Measurements from ENCODE around the gene LHFPL7.

DNA sequence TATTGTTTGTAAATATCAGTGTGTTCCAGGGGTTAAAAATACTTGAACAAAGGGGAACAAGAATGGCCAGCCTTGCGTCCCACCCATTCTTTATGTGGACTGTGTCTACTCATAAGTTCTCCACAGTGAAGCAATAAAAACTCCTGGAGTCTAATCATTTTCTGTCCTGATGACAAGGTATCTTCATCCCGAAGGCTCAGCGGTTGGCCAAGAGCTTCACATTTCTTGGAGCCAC, 36.9 kb upstream of the ADORA2A start:
- PRO-cap, 7 experiments: no peak in any of the 7 experiments
- RAMPAGE, long total RNA, 2 experiments: no peak in any of the 2 experiments

DNA sequence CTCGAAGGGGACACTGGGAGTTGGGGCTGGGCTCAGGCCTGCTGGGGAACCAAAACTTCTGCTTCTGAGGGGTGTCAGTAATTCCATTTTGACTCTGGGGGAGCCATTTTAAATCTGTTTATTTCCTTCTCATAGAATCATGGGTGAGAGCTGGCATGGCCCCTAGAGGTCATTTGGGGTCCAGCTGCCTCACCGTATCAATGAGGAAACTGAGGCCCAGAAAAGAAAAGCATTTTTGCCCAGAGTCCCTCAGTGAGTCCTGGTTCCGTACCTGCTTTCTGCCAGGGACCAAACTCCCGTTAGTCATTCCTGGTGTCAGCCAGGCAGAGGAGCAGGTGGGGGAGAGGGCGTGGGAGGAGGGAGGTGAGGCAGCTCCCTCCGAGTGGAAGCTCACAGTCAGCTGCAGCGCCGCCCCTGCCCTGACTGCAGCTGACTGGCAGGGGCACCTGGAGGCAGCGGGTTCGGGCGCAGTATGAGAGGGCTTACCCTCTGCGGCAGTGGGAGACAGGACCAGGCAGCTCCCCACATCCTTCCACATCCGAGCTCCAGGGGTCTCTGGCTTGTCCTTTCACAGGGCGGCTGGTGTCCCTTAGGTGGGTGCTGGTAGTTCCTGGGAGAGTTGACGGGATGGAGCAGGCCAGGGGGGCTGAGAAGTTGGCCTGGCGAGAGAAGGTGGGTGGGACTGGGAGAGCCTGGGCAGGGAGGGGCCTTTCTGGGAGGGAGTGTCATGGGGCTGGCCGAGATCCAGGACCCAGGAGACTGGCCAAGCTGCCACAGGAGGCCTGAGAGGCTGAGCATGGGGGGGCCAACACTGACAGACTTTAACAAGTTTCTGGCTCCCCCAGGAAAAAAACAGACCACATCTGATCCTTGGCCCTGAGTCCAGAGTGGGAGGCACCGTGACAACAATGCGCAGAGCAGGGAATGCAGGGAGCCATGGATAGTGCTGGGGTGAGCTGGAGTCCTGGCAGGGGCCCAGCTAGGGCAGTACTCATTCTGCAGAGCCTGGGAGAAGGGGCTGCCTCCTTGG, 4.7 kb downstream of the ADORA2A start:
- PRO-cap, 7 experiments: no peak in any of the 7 experiments
- RAMPAGE, long total RNA, 2 experiments: no peak in any of the 2 experiments

GRCh38 chr22:24440193-24440709, 12.9 kb downstream of the ADORA2A start:
- PRO-cap, 7 experiments: no peak in any of the 7 experiments
- RAMPAGE, long total RNA, 2 experiments: no peak in any of the 2 experiments

DNA sequence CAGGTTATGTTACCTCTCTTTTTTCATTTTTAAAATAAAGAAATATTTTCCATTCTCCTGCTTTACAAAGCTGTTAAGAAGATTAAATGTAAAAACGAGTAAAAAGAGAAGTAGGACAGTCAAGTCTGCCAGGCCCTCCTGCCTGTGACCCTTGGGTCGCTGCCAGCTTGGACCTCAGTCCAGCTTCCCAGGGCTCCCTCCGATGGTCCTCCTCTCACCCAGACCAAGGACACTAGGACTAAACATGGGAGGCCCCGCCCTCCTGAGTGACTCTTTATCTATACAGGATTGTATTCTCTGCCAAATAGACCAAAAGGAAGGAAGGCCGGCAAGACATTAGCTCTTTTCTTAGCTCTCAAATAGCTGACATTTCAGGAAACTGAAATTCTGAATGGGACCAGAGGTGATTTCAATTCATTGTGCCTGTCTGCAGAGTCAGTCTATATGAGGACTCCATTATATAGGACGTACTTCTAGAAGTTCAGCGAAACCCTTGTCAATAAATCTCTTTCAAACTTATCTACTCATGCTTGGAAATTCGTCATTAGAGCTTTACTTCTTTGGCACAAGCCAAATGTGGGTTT, 28.4 kb downstream of the ADORA2A start:
- PRO-cap, 7 experiments: peak in 5 of 7 experiments; most common plus-strand start position 303 of the sequence (in 5); most common minus-strand start position 204 of the sequence (in 1)
- RAMPAGE, long total RNA, 2 experiments: no peak in any of the 2 experiments

DNA sequence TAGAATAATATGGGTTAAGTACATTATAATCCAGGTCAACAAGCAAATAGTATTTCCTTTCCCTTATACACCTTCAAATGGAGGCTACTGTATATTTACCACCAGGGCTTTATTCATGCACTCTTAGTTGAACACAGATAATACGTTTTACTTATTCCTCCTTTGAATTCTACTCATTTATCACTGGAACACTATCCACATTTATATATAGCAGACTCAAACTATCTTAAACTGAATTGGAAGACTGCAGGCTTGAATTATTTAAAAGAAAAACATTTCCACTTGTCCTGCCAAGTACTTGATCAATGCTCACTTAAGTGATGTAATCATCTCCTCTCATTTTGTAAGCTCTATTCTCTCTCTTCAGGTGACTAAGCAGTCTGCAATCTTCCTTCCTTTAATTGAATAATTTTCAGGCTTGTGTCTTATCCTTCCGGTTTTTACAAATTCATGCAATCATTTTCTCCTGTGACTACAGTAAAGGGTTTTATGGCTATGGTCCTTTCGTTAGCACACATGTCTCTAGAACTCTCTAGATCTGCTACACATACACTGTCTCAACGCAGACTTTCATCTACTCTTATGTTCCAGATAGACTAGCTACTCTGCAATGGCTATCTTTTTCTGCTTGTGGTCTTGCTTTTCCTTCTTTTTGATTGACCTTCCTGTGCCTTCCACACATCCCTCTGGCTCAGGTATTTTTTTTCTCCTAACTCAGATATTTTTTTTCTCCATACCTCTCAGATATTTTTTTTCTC, 12.6 kb upstream of the UPB1 start:
- PRO-cap, 7 experiments: no peak in any of the 7 experiments
- RAMPAGE, long total RNA, 2 experiments: no peak in any of the 2 experiments

GRCh38 chr22:24495608-24496171, 558 bp downstream of the UPB1 start:
- PRO-cap, 7 experiments: no peak in any of the 7 experiments
- RAMPAGE, long total RNA, 2 experiments: no peak in any of the 2 experiments

- PRO-cap, 7 experiments: no peak in any of the 7 experiments
- RAMPAGE, long total RNA, 2 experiments: no peak in any of the 2 experiments
Measured at GRCh38 chr22:24497441-24498520, 2.6 kb downstream of the UPB1 start.

- PRO-cap, 7 experiments: no peak in any of the 7 experiments
- RAMPAGE, long total RNA, 2 experiments: no peak in any of the 2 experiments
Measured at GRCh38 chr22:24533556-24533755, 21.5 kb downstream of the GUCD1 start.

- PRO-cap, 7 experiments: no peak in any of the 7 experiments
- RAMPAGE, long total RNA, 2 experiments: no peak in any of the 2 experiments
Measured at GRCh38 chr22:24608197-24608429, 5.1 kb downstream of the GGT1 start.

GRCh38 chr22:24631479-24631996, 28.5 kb downstream of the GGT1 start:
- PRO-cap, 7 experiments: no peak in any of the 7 experiments
- RAMPAGE, long total RNA, 2 experiments: no peak in any of the 2 experiments

GRCh38 chr22:24810361-24810767, 4.4 kb downstream of the SGSM1 start:
- PRO-cap, 7 experiments: no peak in any of the 7 experiments
- RAMPAGE, long total RNA, 2 experiments: no peak in any of the 2 experiments

GRCh38 chr22:24867173-24867862, 61.3 kb downstream of the SGSM1 start:
- PRO-cap, 7 experiments: no peak in any of the 7 experiments
- RAMPAGE, long total RNA, 2 experiments: no peak in any of the 2 experiments

- PRO-cap, 7 experiments: peak in 6 of 7 experiments; most common plus-strand start chr22:24894711 (in 6); most common minus-strand start chr22:24894564 (in 1)
- RAMPAGE, long total RNA, 2 experiments: no peak in any of the 2 experiments
Measured at GRCh38 chr22:24894219-24894972, 52.1 kb downstream of the LHFPL7 start.

DNA sequence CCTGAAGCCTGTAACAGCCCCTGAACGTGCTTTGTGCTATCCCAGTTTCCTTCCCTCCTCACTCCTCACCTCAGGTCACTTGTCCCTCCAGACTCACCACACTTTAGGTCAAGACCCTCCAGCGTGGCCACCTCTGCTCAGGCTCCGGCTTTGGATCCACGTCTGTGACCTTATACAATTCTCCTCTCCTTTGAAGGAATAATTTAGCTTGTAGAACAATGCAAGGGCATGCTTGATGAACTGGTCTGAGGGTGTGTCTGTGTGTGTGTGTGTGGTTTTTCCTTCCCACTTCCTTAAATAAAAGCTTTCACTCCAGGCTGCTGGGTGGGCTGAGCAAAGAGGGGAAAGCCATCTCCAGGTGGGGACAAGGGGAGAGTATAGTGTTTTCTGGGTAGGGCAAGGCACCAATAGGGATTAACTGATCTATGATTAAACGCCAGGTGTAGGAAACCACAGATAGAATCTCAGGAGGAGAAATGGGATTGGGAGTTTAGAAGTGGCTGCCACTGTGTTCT, at the start of gene LHFPL7:
LHFPL7 (minus strand) TSS at position 220 of the 515 bp plus-strand sequence.
- PRO-cap, 7 experiments: no peak in any of the 7 experiments
- RAMPAGE, long total RNA, 2 experiments: no peak in any of the 2 experiments

DNA sequence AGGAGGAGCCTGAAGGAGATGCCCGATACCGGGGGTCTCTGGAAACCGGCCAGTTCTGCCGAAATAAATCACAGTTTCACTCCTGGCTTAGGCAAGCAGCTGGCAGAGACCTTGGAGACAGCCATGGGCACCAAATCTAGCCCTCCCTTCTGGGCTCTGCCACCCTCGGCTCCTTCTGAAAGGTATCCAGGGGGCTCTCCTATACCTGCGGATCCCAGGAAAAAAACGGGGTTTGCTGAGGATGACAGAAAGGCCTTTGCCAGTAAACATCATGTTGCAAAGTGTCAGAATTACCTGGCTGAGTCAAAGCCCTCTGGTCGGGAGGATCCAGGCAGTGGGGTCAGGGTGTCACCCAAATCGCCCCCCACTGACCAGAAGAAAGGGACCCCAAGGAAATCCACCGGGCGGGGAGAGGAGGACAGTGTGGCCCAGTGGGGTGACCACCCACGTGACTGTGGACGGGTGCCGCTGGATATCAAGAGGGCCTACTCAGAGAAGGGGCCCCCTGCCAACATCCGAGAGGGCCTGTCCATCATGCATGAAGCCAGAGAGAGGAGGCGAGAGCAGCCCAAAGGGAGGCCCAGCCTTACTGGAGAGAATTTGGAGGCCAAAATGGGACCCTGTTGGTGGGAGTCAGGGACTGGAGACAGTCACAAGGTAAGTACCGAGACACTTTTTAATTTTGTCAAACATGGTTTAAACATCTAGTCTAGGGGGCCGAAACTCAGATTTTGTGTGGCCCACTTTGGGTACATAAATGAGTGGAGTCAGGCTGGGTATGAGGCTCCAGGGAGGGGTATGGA, 88.6 kb downstream of the KIAA1671 start:
- PRO-cap, 7 experiments: no peak in any of the 7 experiments
- RAMPAGE, long total RNA, 2 experiments: no peak in any of the 2 experiments

DNA sequence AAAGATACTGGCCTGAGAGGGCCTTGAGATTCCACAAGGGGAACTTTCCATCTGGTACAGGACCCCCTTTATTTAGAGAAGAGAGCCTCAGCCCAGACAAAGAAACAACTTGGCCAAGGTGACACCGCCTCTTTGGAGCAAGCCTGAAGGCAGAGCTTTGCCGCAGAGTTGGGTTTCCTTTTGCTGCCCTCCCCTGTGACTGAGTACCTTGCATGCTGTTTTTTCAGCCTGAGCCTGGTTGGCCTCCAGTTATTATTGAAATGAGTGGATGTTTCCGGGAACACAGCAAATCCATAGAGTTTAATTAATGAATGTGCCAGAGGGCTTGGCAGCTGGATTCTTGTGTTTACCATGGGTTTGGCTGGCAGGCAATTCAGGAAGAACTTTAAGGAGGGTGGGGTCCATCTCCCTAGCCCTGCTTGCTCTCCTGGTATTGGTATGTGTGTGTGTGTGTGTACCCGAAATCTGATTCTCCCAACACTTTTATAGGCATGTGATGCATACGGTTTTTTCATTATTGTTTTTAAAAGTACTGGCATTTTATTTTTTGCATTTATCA, 65.6 kb upstream of the CRYBB3 start:
- PRO-cap, 7 experiments: no peak in any of the 7 experiments
- RAMPAGE, long total RNA, 2 experiments: no peak in any of the 2 experiments

DNA sequence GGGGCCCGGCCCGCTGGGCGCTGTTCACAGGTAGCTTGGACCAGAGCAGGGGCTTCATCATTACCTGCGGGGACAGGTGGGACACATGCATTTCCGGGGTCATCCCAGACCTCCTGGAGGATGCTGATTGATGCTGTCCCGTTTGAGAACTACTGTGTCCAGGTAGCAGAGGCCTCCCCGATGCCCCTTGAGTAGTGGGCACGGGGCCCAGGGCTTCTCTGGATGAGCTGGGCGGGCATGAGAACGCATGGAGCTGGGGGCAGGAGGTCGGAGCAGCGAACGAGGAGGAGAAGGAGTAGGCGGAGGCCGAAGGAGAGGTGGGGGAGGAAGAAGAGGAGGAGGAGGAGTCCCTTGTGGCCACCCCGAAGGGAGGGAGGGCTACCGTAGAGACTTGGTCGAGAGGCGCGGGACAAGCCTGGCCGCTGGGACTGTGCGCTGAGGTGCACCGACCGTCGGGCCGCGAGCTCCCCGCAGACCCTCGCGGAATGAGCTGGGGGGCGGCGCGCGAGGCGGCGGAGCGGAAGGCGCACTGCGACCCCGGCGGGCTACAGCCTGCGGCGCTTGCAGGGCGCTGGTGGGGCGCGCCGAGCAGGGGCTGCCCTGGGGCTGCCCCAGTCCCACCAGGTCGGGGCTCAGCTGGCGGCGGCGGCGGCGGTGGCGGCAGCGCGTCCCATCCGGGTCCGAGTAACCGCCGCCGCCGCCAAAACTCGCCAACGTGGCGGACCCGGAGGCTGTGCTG, 63.0 kb downstream of the CRYBB2 start:
- PRO-cap, 7 experiments: no peak in any of the 7 experiments
- RAMPAGE, long total RNA, 2 experiments: no peak in any of the 2 experiments

- PRO-cap, 7 experiments: no peak in any of the 7 experiments
- RAMPAGE, long total RNA, 2 experiments: no peak in any of the 2 experiments
Measured at GRCh38 chr22:25401978-25402911, 162.2 kb upstream of the GRK3 start.

DNA sequence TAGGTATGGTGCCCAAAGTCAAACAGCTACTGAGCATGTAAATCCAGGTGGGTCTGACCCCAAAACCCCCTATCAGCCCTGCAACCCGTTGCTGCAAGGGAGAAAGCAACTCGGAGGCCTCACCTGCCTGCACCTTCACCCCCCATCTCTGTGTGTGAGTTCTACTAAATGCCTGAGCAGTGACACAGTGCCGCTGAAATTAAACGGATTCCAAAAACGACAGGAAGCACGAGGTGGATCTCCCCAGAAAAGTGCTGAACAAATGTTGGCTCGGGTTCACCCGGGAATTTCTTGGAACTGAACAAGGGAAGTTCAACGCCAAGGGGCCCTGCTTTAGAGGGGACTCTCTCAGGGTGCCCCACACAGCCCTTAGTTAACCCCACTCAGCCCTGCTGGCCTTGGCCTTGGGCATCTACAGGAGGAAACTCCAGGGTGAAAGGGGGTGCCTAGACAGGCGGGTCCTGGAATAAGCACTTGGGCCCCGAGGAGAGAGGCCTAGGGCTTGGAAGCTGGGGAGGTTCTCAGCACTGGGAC, 161.5 kb upstream of the GRK3 start:
- PRO-cap, 7 experiments: no peak in any of the 7 experiments
- RAMPAGE, long total RNA, 2 experiments: no peak in any of the 2 experiments

DNA sequence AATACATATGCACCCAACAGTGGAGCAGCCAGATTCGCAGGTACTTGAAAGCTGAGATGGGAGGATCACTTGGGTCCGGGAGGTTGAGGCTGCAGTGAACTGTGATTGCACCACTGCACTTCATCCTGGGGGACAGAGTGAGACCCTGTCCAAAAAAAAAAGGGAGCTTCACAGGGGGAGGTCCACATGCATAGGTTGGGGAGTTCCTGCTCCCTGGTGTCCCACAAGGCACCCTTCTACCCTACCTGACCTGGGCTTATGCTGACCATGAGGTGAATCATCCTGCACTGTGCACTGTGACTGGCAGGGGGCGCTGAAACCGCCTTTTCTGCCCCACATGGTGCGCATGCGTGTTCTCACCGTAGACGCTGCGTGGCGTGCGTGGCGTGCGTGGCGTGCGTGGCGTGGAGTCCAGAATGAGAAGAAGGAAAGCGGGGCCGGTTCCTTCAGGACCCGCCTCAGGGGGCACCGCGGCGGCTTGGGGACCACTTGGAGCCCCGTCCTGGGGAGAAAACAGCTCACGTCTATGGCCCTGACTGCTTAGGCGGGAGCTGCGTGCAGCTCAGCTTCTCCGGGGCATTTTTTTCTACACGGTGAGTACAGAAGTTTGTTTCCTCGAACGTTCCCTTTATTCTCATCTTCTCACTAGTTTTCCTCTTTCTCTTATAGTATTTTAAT, 116.6 kb upstream of the GRK3 start:
- PRO-cap, 7 experiments: peak in 7 of 7 experiments; most common plus-strand start position 414 of the sequence (in 7); most common minus-strand start position 291 of the sequence (in 2)
- RAMPAGE, long total RNA, 2 experiments: start-site peak on the plus strand in 2 of 2 experiments, centred at positions 401 to 420 of the sequence, 77 to 253 reads per replicate